Thoracic aorta endothelial cell (primary cell): ENCODE measurements around a stretch of chr6.

- CAGE, long polyA plus RNA: no peak
Observed at GRCh38 chr6:151689791-151690158, 117.7 kb upstream of the ESR1 start.

DNA sequence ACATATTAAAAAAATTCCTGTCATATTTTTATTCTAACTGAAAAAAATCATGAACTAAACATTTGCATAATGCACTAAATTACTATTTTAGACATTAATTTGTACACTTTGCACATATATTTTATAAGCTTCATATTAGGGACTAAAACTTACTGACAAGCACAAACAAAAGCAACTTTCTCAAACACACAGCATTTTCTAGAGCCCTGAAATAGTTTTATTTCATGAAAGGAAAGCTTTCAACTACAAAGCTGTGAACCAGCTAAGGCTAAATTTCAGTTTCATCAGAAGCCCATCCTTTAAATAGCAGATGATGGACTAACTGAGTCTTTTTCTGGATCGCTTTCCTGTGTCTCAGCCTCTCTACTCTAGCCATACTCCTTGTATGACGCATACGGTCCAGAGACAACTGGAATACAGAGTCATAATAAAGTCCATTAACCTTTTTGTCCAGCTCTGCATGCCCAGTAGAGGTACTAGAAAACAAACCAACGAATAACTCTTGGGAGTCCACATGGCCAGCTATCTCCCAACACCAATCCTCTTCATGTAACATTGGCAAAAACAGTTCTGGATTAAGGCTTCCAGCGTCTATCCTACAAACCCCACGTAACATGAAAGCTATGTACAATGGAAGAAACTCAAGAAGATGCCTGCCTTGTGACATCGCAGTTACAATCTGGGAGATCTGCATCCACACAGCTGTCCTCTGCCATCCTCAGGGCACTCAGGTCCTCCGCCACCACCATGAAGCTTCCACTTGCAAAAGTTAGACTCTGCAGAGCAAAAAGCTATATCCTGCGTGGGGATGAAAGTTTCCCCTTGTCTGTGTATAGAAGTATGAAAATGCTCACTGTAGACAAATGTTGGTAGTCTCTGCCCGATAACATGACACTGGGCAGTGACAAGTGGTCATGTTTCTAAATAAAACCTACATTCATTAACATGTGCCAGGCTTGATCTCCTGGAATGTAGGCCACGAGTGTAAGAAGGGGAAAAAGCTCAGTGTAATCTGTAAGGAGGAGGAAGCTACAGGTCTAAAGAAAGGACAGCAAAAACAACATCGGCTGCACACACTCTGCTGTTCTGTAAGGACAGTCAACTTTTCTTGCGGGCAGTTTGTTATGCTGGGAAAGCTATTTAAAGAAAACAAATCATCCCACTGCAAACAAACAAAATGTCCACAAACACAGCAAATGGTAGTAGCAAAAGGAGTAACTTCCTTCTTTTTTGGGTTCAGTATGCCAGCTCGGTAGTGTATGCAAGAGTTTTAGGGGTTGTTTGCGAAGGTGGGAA, 360.4 kb downstream of the ESR1 start:
- CAGE, long polyA plus RNA: no peak

- CAGE, long polyA plus RNA: no peak
Observed at GRCh38 chr6:152184742-152185850, 377.6 kb downstream of the ESR1 start.

GRCh38 chr6:152566367-152566703, 70.8 kb downstream of the SYNE1 start:
- CAGE, long polyA plus RNA: no peak

DNA sequence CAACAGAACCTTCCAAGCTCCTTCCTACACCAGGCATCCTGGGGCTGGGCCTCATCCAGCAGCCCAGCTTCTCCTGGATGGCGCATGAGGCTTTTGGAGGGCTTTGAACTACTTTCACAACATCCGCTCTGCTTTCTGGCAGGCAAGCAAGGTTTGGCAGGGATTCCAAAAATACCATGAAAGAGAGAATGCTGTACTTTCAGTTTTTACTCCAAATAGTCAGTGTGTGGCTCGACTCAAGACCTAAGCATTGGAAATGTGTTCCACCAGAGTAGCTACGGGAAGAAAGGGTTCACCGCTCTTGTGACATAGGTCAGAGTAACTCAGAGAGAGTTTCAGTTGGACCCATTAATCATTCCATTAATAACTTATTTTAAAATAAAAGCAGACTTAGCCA, 125.4 kb downstream of the OPRM1 start:
- CAGE, long polyA plus RNA: no peak

- CAGE, long polyA plus RNA: no peak
Observed at GRCh38 chr6:154343591-154344416, 12.8 kb downstream of the IPCEF1 start.

DNA sequence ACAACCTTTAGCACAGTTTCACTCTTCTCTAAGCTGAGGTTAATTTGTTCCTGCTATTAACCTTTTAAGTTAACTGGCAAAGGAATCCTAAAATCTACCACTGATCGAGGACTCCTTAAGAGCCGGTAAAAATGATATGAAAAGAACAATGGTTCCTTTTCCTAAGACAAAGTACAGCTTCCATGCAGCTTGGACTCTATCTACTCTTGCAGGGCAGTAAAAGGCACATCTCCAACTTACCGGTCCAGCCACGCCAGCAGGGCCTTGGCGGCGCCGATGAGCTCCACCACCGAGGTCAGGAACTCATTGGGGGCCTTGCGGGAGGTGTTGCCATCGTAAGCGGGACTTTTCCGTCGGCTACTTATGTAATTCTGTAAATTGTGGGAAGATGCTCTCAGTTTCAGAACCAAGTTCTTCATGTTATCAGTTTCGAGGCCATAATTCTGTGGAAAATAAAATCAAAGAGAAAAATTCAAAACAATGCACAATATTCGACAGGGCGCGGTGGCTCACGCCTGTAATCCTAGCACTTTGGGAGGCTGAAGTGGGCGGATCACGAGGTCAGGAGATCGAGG, 68.5 kb downstream of the CNKSR3 start:
- CAGE, long polyA plus RNA: no peak

DNA sequence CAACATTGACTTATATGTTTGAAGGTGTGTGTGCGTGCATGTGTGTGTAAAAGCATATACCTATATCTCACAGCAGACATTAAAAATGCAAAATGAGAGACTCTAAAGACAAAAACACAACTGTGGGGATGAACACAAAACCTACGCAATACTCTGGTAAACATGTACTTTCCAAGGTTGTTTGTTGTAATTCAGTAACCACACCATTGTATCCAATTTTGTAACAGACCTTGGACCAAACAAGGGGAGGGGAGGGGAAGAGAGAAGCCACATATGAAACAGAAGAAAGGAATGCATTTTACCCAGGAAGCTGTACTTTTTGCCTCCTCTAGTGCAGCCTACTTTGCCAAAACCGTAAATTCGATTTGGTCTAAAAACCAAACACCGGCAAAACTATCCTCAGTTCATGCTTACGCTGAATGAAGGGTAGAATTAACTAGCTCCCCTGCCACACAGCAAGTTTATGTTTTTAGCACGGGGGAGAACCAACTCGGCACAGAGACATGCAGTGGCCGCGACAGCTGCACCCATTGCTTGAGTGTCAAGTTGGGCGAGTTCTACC, 50.0 kb downstream of the CNKSR3 start:
- CAGE, long polyA plus RNA: no peak

- CAGE, long polyA plus RNA: no peak
Observed at GRCh38 chr6:154509298-154509715, 1.2 kb downstream of the CNKSR3 start.

DNA sequence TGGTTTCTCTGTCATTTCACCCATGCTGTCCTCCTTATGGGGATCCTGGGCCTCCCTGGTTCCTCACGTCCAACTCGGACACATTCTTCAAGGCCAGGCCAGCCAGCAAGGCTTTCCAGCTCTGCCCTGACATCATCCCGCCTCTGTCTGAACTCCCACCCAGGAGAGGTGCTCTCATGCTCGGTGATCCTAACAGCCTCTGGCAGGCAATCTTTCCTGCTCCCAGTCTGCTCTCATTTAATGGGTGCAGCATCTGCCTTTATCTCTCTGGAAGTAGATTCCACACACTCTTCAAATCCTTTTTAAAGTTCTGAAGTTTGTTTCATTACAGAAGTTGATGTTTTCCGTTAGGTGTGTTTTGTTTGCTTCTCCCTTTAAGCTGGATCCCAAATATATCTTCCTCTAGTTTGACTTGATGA, 83.4 kb downstream of the TIAM2 start:
- CAGE, long polyA plus RNA: no peak

DNA sequence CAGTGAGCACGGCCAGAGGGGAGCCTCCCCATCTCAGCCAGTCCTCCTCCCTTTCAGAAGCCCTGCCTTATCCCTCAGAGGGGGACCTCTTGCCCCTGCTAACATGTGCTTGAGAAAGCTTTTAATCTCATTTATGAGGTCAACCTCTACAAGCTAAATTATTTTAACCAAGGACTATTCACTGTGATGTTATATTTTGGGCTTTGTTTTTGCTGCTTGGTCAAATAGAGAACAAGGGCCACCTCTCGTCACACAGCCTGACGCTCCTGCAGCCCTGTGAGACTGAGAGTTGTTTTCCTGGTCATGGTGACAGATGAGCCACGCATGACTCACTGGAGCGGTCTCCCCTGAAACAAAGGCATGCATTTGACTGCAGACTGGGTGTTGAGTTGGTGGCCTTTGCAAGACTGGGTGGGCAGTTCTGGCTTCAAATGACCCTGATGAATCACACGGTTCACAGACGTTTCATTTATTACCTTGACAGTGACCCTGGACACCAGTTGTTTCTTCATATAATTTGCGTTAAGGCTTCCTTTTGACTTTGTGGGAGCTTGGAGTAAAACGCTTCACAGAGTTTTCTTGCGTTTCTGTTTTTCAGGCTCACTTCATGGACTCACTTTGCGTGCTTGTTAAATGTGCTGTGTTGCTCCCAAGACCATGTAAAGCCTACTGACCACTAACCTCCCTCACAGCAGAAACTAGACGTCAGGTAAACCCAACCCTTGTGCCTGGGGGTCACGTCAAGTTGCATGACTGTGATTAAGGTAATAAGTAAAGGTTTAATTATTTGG, 132.0 kb downstream of the TIAM2 start:
- CAGE, long polyA plus RNA: no peak

DNA sequence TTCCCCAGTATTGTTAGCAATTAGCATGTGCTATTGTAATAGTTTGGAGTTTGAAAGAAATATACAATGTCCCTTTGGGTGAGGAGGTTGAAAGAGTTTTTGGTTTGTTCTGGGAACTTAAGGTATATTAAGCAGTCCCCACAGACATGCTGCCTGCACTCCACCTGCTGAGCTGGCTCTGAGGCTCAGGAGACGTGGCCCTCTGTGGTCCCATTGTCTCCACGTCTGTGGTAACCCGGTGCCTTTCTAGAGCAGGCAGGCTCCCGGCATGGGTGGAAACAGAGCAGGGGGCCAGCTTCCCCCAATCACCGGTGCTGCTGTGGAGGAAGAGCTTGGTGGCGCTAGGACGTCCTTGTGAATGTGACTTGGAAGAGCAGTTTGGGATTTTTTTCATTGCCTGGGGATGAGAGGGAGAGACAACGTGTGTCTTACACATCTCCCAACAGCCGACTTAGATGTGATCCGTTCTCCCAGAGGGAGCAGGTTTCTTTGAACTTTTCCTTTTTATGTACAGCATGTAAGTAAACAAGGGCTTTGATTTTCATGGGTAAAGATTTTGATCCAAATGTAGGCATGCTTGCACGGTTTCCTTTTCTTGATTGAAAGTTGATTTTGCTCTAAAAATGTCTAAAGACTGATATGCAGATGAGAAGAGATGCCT, 47.1 kb upstream of the CLDN20 start:
- CAGE, long polyA plus RNA: no peak

DNA sequence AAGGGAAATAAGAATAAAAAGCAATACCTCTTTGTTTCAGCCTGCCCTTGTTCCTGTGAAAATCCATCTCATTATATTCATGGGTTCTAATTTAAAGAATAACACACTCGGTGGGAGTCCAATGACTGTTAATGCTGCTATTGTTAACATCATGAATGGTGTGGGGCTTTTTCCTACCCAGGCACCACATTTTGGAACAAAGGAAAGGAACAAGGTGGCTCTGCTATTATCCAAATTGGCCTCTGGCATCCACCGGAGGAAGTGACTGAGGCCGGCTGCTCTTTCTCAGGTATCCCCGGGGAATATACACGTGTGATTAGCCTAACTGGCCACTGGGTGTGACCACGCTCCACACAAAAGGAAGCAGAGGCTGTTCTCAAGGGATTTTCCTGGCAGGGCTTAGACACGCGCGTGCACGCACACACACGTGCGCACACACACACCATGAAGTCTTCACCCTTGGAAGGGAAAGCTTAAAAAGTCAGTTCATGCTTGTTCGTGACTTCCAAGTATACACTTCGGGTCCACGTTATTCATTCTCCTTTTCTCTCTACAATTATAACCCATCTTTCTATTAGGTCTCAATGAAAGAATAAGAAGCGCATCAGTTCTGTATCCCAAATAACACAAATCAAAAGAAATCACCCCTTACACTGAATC, 601.1 kb upstream of the ARID1B start:
- CAGE, long polyA plus RNA: no peak

DNA sequence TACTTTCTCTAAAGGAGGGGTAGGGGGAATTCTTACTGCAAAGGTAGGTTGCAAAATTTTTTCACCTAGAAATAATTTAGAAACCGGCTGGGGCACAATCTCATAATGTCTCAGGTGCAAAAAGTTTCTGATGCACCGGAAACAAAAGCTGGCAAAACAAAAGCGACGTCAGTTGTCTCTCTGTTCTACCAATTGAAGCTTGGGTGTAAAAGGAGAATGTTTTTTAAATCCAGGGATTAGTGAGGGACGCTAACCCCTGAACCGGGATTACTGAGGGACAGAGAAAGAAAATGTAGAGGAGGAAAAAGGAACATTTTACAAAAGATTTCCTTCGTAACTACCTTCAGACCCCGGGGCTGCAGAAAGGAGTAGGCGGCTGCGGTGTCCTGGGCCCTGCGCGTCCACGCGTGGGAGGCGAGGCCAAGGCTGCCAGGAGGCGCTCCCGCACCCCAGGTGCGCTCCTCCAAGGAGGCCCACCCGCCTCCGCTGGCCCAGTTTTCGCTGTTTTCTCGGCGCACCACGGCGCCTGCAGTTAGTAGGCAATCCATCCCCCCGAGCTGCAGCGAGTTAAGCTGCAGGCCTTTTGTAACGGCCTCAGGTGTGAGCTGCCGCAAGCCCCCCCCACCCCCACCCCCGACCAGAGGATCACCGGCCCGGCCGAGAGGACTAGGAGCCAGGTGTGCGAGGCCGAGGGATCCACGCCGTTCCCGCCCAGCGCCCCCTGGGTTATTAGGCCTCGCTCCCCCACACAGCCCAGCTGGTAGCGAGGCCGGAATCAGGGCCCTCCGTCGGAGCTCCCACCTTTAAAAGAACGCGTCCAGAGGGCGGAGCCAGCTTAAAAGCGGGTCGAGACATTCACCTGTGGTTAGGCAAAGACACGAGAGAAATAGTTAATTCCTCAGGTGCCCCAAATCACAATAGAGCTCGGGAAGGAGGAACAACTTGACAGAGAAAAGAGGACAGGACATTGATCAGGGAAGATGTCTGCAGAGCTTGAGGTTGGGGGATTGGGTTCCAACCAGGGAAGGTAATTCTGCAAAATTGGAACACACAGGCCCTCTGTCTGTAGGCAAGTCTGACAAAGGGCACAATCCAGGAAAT, 380.3 kb upstream of the ARID1B start:
- CAGE, long polyA plus RNA: no peak

GRCh38 chr6:156686127-156686589, 91.0 kb upstream of the ARID1B start:
- CAGE, long polyA plus RNA: no peak

DNA sequence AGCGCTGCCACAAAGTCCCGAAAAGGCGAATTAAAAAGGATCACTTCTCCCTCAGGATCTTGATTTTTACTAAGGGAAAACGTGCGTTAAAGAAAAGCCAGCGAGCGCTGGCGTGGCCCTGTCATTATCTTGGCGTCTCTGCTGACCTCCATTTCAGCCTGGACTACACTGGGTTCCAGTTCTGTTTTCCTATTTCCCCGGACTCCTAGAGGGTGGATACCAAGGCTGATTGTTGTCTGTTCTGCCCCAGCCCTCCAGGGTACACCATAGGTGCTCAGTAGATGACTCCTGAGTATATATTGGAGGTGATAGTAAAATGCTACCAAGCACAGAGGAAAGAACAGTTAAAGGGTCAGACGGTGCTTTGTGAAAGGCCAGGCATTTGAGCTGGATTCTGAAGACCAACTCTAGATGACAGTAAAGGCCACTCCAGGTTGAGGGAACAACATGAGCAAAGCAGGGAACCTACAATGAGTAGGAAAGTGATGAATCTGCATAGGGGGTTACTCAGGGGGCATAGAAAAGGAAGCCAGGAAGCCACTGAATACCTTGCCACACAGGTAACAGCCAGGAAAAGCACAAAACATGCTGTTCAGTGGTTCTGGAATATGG, 89.1 kb upstream of the ARID1B start:
- CAGE, long polyA plus RNA: no peak

DNA sequence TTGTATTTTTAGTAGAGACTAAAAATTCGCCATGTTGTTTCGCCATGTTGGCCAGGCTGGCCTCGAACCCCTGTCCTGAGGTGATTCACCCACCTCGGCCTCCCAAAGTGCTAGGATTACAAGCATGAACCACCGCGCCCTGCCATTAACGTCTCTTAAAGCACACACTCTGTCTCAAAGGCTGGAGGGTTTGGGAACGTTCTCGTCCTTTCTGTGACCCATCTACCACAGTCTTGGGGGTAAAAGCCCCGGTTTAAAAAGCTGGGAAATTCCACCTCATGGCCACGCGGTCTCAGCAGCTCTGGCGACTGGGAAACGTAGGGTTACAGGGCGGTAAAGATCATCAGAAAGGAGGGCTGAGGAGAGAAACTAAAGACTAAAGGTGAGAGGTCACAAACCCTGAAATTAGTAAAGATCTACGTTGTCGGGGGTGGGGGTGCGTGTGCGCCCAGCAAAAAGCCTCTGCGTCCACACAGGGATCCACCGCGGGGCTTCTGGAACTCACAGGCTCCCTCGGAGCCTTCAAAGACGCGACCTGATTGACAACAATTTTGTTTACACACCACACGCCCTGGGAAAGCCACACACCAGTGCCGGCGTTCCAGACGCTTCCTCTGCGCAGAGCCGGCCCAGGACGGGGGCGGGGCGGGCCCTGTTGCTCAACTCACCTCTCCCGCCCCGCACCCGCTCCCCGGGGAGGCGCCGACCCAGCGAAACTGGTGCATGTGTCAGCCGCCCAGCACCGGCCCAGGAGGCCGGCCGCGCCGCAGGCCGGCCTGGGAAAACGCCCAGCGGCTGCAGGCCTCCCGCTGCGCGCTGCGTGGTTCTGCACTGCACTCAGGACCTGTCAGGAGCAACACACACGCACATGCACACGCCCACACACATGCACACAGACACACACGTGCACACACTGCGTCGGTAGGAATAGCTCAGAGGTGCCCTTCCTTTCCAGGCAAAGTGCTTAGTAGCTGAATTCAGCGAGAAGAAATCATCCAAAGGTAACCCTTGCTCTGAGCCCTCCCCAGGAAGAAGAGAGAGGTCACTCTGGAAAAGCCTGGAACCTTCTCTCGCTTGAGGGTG, 57.4 kb upstream of the ARID1B start:
- CAGE, long polyA plus RNA: no peak

DNA sequence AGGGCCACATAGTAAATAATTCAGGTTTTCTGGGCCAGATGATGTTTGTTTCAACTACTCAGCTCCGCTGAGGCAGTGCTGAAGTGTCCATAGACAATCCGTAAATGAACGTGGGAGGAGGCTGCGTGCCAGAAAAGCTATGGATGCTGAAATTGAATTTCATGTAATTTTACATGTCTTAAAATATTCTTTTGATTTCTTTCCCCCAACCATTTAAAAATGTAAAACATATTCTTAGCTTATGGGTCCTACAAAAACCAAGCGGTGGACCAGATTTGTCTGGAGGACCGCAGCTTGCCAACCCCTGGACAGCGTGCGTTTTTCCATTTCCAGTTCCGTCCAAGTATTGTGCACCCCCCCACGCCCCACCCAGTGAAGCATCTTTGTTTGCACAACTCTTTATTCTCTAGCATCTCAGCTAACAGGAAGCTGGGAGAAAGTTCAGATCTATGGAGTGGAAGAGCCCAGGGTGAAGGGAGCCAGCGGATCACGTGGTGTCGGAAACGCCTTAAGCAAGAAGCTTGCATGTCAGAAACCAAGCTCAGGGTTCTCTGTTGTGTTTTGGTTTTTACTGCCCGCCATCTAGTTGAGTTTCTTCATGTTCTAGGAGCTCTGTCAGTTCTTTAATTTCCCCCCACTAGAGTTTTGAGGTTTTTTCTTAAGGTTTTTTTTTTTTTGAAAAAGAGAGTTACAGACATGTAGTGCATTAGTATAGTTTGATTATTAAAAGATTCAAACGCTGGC, 29.8 kb downstream of the ARID1B start:
- CAGE, long polyA plus RNA: no peak

- CAGE, long polyA plus RNA: no peak
Observed at GRCh38 chr6:156832038-156833130, 55.2 kb downstream of the ARID1B start.

GRCh38 chr6:156937294-156937873, 160.2 kb downstream of the ARID1B start:
- CAGE, long polyA plus RNA: no peak